ENCODE data around the genes C1orf226 and RGS4.

DNA sequence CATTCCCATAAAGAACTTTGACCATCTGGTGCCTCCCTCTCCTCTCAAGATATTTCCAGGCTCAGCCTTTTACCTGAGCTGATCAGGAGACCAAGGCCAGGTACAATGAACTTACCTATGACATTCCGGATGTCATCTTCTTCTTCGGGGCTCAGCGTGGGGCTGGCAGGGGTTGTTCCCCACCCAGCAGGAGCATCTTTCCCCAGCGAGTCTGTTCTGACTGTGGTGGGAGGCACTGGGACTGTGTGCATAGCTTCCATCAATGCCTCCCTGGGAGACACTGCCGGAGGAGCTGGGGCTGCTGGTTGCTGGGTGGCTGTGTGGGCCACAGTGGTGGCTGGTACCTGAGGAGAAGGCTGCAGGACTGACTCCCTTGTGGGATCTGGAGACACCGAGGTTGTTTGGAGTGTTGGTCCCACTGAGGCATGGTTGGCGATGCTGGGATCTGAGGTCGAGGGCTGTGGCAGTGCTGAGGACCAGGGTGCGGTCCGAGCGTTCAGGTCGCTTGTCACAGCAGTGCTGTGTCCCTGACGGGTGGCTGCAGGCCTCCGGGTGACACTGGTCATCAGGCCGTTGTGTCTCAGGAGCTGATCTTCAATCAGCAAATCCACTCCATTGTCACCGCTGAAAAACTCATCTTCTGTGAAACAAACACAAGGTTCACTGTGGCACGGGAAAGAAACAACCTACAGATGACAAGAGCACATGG lies 25.8 kb downstream of the OLFML2B start:
- PRO-cap, 10 experiments, result no peak in any of the 10 experiments

DNA sequence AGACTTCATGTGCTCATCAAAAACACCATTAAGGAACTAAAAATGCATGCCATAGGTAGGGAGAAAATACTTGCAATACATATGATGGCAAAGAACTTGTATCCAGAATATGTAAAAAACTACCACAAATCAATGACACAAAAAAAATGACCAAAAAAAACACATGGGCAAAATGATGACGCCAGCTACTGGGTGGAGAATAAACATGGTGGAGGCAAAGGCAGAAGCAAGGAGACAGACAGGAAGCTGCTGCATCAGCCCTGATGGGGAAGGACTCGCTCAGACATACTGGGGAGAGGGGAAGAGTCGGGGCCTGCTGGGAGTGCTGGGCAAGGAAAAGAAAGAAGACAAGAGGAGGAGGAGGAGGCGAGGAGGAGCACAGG lies 24.4 kb downstream of the OLFML2B start:
- PRO-cap, 10 experiments, result no peak in any of the 10 experiments

DNA sequence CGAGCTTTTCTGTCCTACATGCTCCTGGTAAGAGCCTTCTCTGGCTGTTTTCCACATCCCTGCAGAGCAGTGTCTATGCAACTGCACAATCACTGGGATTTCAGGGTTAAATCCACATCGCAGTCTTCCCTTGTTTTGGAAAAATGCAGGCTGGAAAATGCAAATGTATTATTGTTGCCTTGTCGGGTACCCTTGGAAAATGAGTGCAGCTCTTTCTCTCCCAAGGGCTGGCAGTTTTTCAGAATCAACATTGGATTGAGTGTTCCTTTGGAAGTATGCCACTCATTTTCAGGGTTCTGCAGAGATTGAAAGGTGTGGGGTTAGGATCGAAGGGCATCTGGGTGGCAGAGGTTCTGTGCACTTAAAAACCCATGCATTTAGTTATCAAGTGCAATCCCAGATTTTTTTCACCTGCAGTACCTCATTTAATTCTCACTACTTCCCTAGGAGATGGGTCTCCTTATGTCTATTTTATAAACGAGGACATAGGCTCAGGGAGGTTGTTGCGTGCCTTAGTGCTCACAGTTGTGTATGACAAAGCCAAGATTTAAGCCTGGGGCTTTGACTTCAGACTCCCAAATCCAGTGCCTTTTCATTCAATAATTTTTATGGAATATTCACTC lies 3.4 kb downstream of the NOS1AP start:
- PRO-cap, 10 experiments, result no peak in any of the 10 experiments

GRCh38 chr1:162081028-162081631 lies 11.6 kb downstream of the NOS1AP start:
- PRO-cap, 10 experiments, result no peak in any of the 10 experiments

- PRO-cap, 10 experiments, result no peak in any of the 10 experiments
Measured at GRCh38 chr1:162229882-162230577, 146.6 kb downstream of the SPATA46 start.

GRCh38 chr1:162301472-162302073 lies 75.1 kb downstream of the SPATA46 start:
- PRO-cap, 10 experiments, result no peak in any of the 10 experiments

- PRO-cap, 10 experiments, result peak in 3 of 10 experiments; most common plus-strand start chr1:162381704 (in 1); most common minus-strand start chr1:162381495 (in 3)
Measured at GRCh38 chr1:162381384-162382265, at the start of gene C1orf226. Gene C1orf226 (plus strand): TSS chr1:162381728.

DNA sequence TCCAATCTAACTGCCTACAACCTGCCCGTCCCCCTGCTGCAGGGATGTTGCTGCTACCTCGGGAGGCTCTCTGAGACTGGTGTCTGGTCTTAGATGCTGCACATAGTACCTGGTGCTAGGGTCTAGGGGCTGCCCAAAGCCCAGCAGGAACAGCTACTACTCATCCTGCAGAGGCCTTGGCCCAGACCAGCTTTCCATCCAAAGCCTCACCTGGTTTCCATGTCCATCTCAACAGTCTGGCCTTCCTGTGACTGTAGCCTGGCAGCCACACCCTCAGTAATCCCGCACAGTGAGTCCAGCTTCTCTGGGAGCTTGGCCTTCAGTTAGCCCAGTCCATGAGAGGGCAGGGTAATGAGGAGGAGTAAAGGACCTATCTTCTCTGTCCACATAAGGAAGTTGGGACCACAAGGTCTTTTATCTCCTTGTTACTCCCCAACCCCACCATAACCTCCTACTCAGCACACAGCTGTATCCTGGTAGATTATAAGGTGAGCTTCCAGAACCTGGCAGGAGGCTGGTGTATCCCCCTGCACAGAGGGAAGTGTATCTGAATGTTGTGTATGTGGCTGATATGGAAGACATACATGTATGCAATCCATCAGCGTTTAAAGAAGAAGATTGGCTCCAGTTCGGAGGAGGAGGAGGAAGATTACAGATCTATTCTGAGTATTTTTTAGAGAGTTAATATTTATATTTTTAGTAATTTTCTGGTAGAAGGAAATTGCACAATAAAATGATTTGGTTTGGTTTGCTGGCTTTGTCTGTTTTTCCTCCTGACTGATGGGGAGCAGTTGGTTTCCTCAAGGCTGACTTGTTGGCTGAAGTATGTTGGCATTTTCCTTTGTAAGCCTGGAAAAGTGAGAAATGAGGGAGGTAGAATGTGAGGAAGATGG lies 4.8 kb downstream of the C1orf226 start:
- PRO-cap, 10 experiments, result no peak in any of the 10 experiments

GRCh38 chr1:162500592-162501271 lies 3.1 kb downstream of the UHMK1 start:
- PRO-cap, 10 experiments, result no peak in any of the 10 experiments

DNA sequence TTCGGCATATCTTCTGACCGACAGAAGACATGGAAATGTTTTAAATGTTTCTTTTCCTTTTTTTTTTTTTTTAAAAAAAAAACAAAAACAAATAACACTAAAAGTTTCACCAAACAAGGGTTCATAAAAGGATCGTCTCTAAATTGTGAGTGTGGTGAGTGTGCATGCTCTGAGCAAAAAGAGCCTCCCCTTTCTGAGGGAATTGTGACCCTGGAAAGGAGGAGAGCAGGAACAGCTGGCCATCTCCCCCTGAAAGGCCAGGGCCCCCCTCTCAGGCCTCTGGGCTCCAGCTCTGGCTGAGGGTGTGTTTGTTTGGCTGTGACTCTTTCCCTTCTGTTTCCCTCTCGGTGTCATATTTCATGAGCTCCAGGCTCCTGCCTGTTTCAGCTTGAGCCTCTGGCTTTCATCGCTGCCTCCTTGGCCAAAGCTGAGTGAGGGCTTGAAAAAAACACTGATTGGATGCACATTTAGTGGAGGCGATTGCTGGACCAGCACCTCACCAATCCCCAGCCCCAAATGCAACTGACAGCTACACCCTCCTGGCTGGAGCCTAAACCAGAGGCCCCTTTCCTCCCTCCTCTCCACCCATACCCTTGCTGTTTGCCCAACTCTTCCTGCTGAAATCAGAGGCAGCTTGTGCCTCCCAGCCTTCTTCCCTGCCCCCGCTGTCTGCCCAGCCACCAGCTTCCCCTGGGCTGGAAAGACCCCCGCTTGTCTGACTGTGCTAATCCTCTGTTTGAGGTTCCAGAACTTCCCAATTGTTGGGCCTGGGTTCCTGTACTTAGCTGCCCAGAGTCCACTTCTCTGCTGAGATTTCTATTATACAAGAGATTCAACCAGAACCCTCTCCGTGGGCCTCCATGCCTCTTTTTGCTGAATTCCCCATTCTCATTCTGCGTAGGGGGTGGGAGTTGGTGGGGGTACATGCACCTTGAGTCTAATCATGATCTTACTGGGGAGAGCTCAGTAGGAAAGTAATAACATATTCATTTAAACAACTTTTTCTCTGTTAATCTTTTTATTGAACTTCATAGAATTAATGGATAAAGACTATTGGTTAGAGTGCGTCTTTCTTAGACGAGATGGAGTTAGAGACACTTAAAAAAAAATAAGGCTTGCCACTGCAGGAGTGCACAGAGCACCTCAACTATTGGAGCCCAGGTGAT lies 64.3 kb downstream of the DDR2 start:
- PRO-cap, 10 experiments, result peak in 1 of 10 experiments; most common plus-strand start position 626 of the sequence (in 1); most common minus-strand start position 335 of the sequence (in 1)

DNA sequence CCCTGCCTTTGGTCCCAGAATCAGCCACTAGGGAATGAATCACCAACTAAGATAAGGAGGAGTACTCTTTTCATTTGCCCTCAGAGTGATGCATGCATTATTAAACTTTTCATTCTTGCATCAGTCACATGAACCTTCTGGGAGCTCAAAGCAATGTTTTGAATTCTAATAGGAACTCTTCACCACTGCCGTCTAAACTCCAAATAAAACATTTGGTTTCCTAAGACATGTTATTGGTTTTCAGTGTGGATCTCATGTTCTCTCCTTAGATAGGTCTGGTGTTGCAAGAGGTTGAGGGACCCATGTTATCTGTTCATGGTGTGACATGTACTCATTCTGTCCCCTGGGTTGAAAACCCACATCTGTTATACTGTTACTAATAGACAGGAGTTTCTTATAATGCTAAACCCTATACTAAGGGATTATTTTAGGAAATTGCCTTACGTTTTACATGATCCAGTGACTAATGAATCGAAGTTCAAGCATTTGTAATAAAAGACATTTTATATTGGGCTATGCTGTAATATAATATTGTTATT lies 17.8 kb upstream of the HSD17B7 start:
- PRO-cap, 10 experiments, result no peak in any of the 10 experiments

- PRO-cap, 10 experiments, result peak in 1 of 10 experiments; most common plus-strand start chr1:162834312 (in 1)
Measured at GRCh38 chr1:162834187-162834579, 26.8 kb downstream of the CCDC190 start.

- PRO-cap, 10 experiments, result peak in 9 of 10 experiments; most common plus-strand start chr1:163069361 (in 5); most common minus-strand start chr1:163069249 (in 2)
Measured at GRCh38 chr1:163069109-163069580, at the start of gene RGS4. Gene RGS4 (plus strand): TSS chr1:163069361.

DNA sequence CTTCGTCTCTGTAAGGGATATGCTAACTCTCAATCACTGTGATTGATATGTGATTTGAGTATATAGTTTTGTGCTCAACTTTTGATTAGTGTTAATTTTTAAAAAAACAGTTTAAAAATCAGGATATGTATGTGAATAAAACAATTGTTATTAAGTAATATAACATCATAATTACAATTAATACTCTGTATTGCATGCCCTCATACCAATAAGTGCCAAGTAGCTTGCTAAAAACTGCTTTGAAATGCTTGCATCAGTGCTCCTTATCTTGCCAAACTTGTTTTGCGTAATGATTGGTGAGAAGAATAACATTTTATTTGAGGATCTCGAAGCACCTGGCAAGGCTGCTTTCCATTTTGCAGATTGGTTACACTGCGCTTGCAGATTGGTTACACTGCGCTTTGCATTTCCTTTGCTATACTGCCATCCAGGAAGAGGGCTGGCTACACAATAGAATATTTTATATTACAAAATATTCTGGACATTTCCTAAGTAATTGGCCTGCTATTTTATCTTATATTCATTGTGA lies 1.8 kb upstream of the PBX1 start:
- PRO-cap, 10 experiments, result peak in 2 of 10 experiments; most common plus-strand start position 312 of the sequence (in 1)

- PRO-cap, 10 experiments, result peak in 1 of 10 experiments; most common plus-strand start chr1:164579630 (in 1); most common minus-strand start chr1:164579486 (in 1)
Measured at GRCh38 chr1:164579264-164579838, 20.4 kb downstream of the PBX1 start.

- PRO-cap, 10 experiments, result no peak in any of the 10 experiments
Measured at GRCh38 chr1:164597007-164597464, 38.1 kb downstream of the PBX1 start.

DNA sequence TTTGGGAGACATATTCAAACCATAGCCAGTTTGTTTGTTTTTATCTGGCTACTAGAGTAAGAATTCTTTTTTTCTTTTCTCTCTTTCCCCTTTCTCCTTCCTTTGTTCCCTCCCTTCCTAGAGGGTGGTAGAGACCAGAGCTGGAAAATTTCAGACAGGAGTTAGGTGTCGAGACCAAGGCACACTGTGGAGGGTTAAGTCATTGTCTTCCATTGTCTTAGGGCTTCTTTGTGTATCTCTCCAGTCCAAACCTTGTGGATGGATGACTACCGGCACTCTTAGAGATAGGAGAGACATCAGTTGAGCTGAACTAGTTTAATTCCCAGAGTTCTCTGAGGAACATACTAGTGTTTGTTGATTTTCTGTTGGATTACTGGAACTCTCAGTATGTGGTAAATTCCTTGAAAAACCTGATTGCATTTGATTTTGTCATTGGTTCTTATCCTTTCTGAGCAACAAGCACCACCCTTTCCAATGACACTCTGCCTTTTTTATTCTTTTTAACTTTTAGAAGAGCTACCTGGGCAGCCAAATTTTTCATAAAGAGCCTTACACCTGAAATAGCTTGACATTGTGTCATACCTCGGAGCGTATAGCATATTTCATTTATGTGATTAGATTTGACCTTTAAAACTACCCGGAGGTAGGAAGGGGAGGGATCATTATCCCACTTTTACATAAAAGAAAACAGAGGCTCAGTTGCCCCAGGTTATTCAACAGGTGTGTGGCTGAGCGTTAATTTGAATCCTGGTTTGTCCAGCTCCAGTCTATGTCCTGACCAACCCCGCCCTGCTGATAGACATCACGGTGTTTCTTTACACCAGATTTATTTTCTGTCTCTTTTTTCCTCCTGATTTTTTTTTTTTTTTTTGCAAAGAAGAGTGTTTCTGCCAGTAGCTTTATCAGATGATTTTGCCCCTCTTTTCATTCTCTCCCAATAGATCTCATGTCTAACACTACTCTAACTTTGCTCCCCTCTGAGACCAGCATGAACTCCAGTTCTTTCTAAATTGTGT lies 39.5 kb downstream of the PBX1 start:
- PRO-cap, 10 experiments, result peak in 6 of 10 experiments; most common plus-strand start position 707 of the sequence (in 6); most common minus-strand start position 594 of the sequence (in 2)

- PRO-cap, 10 experiments, result no peak in any of the 10 experiments
Measured at GRCh38 chr1:164637916-164638855, 79.2 kb downstream of the PBX1 start.

- PRO-cap, 10 experiments, result no peak in any of the 10 experiments
Measured at GRCh38 chr1:164644576-164645738, 86.0 kb downstream of the PBX1 start.

DNA sequence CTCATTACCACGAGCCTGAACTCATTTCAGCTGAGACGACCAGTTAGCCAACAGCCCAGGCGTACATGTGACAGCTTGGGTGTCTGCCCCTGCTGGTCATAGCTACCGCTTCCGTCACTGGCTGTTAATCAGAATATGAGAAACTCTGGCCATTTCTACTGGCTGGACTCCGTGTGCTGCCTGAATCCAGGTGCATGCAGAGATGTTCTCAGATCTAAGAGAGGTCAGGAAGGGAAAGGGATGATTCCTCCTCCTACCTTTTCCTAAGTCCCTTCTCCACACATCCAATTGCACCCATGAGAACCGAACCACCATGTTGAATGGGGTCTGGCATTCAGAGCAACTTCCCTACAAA lies 144.5 kb downstream of the PBX1 start:
- PRO-cap, 10 experiments, result no peak in any of the 10 experiments